SK-MEL-5 (cell line): ENCODE measurements around the genes TXK and SPATA18.

DNA sequence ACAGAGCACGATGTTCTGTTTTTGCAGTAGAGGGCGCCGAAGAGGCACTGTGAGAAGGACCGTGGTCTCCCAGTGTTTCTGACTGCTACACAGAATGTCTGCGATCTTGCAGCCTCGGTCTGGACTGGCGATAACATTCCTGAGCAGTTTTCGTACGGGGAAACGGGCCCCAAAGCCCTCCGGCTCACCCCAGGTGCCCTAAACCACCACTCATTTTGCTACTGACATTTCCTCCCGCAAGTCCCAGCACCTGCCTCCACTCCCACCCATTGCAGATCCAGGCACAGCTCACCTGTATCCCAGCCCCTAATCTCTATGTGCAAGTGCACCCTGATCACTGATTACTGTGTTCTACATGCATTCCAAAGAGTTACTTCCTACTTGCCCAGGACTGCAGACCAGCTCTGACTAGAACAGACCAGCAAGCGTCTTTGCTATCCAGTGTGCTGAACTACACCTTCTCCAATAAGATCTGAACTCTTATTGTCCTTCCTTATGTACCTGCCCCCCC lies 12.4 kb upstream of the NFXL1 start:
RAMPAGE:
- cytosol, long total RNA: no peak
- long total RNA: no peak
- nucleus, long total RNA: no peak

GRCh38 chr4:48047815-48048488 lies 31.4 kb downstream of the NIPAL1 start:
RAMPAGE:
- cytosol, long total RNA: no peak
- long total RNA: no peak
- nucleus, long total RNA: no peak

RAMPAGE:
- cytosol, long total RNA: no peak
- long total RNA: no peak
- nucleus, long total RNA: no peak
Observed at GRCh38 chr4:48133532-48134703, at the start of gene TXK. Gene TXK, minus strand, starts transcription at chr4:48134250.

DNA sequence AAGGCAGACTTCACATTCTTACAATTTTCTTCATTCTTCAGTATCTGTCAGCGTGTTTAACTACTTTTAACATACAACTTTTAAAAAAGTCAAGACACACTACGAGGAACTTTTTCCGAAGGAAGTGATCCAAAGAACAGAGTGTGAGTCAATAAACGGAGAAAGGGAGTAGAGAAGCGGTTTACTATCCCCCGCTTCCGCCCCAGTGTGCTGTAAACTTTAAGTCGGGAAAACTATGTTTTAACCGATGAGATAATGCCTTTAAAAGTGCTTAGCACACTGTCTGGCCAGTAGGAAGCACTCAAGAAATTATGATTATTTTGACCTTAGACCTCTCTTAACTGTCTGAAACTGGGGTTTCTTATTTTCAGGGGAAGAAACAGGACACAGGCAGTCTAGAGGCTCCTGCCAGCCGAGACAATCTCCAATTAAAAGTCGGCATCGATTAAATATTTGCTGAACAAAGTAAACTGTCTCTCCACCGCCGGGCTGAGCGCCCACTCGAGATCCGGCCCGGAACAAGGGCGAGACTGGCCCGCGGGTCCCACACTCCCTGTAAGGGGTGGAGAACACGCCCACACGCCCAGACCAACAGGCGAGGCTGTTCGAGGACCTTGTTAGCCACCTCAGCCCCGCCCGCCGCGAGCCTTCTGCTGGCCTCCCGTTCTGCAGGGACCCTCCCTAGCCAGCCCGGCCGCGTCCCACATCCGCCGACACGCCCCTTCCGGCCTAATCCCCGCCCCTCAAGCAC lies 563 bp upstream of the SLAIN2 start:
RAMPAGE:
- cytosol, long total RNA: no peak
- long total RNA: no peak
- nucleus, long total RNA: no peak

RAMPAGE:
- cytosol, long total RNA: no peak
- long total RNA: no peak
- nucleus, long total RNA: no peak
Observed at GRCh38 chr4:48343112-48343807, 1.9 kb downstream of the SLAIN2 start.

DNA sequence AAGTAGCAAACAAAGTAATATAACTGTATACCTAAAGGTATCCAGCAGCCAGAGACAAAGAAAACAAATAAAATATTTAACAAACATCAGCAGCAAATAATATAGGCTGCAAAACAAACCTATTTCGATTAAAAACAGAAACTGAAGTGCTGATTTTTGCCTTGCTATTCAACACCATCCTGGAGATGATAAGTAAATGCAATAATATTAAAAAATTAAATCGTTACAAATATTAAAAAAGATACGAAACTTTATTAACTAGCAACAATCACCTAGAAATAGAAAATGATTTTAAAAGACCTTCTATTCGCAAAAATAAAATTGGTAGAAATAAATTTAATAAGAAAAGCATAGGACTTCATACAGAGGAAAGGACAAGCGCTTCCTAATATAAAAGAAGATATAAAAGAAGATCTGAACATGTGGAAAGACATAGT lies 136.6 kb downstream of the FRYL start:
RAMPAGE:
- cytosol, long total RNA: no peak
- long total RNA: no peak
- nucleus, long total RNA: no peak

DNA sequence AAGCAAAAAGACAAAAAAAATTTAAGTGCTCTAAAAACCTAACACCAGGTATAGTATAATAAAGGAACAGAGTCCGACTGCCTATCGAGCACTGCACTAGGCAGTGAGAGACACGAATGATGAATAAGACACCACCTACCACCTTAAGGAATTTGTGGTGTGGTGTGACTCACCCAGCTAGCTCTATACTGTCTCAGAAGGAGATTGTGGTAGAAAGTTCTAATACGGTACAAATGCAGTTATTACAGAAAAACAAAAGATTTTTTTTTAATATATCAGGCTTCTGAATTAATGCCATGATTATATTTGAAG lies 80.2 kb downstream of the FRYL start:
RAMPAGE:
- cytosol, long total RNA: no peak
- long total RNA: no peak
- nucleus, long total RNA: no peak

DNA sequence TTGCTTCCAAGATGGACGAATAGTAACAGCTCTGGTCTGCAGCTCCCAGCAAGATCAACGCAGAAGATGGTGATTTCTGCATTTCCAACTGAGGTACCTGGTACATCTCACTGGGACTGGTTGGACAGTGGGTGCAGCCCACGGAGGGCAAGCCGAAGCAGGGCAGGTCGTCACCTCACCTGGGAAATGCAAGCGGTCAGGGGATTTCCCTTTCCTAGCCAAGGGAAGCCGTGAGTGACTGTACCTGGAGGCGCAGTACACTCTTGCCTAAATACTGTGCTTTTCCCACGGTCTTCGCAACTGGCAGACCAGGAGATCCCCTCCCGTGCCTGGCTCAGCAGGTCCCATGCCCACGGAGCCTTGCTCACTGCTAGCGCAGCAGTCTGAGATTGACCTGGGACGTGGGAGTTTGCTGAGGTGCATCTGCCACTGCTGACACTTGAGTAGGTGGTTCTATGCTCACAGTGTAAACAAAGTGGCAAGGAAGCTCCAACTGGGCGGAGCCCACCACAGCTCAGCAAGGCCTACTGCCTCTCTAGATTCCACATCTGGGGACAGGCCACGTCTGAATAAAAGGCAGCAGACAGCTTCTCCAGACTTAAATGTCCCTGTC lies 51.2 kb downstream of the FRYL start:
RAMPAGE:
- cytosol, long total RNA: no peak
- long total RNA: no peak
- nucleus, long total RNA: no peak

RAMPAGE:
- cytosol, long total RNA: no peak
- long total RNA: no peak
- nucleus, long total RNA: no peak
Observed at GRCh38 chr4:48804931-48805276, 24.8 kb upstream of the FRYL start.

GRCh38 chr4:51861048-51861574 lies 18.2 kb downstream of the DCUN1D4 start:
RAMPAGE:
- cytosol, long total RNA: no peak
- long total RNA: no peak
- nucleus, long total RNA: no peak

DNA sequence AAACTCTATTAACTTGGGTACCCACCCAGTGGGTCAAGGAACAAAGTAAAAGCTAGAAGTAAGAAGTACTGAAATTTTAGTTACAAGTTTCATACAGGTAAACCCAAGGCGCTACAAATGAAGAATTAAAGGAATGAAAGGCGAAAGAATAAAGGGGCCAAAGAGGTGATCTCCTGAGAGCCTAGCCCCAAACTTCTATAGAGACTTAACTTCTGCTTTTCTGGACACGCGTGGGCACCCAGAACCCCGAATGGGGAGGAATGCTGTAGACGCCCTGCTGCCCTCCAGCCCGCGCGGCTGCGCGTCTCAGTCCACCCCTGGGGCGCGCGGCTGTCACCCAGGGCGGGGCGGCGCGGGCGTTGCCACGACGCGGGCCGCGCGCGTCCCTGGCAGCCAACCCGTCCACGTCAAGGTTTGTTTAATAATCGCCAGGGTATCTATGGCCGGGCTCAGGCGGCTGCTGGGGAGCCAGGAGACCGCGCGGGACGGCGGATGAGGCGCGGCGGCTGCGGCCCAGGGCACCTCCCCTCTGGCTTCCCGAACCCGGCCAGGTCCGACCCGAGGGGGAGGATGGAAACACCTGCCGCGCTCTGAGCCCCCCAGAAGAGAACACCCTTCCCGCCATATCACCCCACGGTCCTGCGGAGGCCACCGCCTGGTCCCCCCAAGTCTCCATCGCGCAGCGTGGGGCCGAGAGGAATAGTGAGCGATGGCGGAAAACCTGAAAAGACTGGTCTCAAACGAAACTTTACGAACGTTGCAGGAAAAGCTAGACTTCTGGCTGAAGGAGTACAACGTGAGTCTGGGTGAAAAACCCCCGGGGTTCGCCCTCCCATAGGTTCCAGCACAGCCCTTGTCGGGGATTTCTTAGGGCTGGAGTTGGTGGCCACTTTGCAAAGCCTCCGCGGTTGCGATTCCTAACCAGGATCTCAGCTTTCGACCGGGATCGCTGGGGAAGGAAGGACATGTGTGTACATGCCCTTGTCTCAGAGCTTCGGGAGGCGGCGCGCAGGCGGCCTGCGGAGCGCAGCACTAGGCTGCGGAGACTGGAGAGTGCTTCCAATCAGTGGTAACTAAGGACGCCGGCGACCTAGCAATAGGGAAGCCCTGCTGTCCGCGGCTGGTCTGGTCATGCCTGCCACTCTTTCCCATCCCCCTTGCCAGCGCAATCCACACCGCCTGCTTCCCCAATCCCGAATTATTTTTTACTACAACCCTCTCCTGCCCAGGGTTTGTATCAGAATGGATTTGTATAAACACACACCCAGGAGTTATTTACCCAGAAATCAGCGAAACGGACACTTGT lies at the start of gene SPATA18:
TSS of gene SPATA18 (plus strand) at position 309 of the 1,306 bp plus-strand sequence.
RAMPAGE:
- cytosol, long total RNA: no peak
- long total RNA: no peak
- nucleus, long total RNA: no peak

RAMPAGE:
- cytosol, long total RNA: no peak
- long total RNA: no peak
- nucleus, long total RNA: no peak
Observed at GRCh38 chr4:52546986-52547288, 112.2 kb downstream of the USP46 start.

DNA sequence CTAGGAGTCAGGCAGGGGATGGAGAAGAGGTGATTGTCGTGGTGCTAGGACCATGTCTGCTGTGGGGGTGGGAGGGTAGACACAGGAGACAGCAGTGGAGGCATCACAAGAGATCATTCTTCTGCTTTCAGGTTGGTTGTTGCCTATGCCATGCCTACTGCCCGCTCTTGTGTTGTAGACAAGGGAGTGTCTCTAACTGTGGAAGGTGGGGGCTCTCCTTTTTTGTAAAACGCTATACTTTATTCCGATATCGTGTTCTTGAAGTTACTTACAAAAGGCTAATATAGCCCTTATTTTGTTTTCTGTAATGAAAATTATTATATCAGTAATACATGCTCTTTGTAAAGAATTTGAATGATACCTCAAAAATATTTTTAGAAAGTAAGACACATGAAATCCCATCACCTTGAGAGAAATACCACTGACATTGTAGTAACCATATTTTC lies 43.4 kb downstream of the ERVMER34-1 start:
RAMPAGE:
- cytosol, long total RNA: no peak
- long total RNA: no peak
- nucleus, long total RNA: no peak

GRCh38 chr4:52862387-52863053 lies 403 bp downstream of the RASL11B start:
RAMPAGE:
- cytosol, long total RNA: no peak
- long total RNA: no peak
- nucleus, long total RNA: no peak

GRCh38 chr4:53014329-53014946 lies 152.3 kb downstream of the RASL11B start:
RAMPAGE:
- cytosol, long total RNA: no peak
- long total RNA: no peak
- nucleus, long total RNA: no peak

GRCh38 chr4:53389752-53390122 lies 12.3 kb downstream of the FIP1L1 start:
RAMPAGE:
- cytosol, long total RNA: no peak
- long total RNA: no peak
- nucleus, long total RNA: no peak

DNA sequence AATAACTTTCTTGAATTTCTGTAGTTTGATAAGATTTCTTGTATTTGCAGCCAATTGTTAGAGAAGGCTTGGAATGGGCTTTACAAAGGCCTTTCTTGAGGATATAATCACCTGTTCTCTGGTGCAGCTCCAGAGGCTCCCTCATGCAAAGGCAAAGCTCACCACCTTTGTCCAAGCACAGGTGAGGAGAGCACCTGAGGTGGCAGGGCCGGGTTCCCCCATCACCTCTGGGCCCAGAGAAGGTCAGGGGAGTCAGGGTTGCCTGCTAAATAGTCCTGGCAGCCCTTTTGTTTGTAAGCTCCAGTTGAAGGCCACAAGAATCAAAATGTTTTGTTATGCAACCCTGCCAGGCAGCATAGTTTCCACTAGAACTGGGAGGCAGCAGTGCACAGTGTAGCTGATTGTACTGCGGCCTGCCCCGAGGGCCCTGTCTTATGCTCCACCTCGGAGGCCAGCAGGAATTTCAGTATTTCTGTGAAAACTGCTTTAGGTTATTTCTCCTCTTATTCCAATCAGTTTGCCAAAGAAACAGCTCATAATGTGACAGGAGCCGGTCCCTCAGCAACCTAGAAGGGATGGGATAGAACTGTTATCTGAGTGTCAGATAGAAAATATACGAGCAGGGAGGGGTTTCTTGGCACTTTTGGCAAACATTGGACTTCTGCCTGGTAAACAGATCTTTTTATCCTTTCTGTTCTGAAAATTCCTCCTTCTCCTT lies 93.8 kb downstream of the LNX1 start:
RAMPAGE:
- cytosol, long total RNA: no peak
- long total RNA: no peak
- nucleus, long total RNA: no peak

DNA sequence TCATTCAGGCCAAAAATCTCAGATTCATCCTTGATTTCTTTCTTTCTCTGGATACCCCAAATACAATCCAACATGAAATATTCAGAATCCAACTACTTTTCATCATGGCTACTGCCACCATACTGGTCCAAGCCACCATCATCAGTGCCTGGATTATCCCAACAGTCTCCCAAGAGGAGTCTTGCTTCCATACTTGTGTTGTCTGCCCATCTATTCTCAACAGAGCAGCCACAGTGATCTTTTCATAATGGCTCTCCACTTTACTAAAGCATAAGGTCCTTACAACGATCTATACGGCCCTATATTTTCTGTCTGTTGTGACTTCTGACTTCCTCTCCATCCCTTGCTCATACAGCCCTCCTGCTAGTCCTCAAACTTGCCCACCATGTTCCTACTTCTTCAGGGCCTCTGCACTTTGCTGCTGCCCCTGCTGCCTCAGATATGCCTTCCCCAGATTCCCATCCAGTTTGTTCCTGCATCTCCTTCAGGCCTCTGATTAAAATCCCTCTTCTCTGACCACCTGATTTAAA lies 77.6 kb downstream of the LNX1 start:
RAMPAGE:
- cytosol, long total RNA: no peak
- long total RNA: no peak
- nucleus, long total RNA: no peak

DNA sequence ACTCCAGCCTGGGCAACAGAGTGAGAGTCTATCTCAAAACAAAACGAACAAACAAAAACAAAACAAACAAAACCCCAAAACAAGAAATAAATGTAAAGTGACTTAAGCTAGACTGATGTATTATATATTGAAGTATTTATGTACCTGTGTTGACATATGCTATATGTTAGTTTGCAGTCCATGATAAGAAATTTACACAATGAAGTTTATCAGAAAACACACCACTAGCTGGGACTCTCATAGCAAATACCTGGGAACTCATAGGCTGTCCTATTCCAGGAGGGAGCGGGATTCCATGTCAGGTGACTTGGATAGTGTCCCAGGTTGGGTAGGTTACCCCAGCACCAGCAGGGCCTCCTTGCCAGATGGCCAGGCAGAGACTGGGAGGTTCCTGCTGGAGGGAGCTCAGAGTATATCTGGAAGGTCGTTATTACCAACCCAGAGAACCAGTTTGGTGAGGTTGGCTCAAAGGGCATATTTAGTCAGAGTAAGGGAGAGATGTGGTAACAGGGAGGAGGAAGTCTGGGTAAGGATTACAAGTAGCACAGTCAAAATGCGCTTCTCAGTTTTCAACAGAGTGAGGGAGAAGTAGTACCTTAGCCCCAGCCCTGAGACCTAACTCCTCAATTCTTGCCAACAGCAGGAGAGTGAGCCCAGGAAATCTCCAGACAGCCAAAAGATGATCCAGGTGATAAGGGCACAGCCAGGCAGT lies 53.2 kb upstream of the LNX1 start:
RAMPAGE:
- cytosol, long total RNA: no peak
- long total RNA: no peak
- nucleus, long total RNA: no peak

RAMPAGE:
- cytosol, long total RNA: no peak
- long total RNA: no peak
- nucleus, long total RNA: no peak
Observed at GRCh38 chr4:54021415-54022406, 42.7 kb downstream of the CHIC2 start.